Measurements from ENCODE around the genes PCDHB16, PCDHGA1 and PCDHGC4.

DNA sequence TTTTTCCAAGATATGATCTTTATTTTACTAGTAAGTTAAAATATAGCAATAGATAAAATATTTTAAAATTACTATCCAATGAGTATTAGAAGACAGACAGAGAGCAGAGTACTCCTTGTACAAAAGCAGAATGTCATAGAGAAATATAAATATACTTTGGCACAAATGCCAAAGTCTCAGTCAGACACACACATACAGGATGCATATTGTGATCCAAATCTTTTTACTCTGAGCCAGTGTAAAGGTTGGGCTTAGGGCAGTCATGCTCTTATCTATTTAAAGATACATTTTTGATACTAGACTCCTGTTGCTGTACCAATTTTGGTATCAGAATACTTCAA is 10.7 kb downstream of the PFDN1 start:
- PRO-cap, result no peak

DNA sequence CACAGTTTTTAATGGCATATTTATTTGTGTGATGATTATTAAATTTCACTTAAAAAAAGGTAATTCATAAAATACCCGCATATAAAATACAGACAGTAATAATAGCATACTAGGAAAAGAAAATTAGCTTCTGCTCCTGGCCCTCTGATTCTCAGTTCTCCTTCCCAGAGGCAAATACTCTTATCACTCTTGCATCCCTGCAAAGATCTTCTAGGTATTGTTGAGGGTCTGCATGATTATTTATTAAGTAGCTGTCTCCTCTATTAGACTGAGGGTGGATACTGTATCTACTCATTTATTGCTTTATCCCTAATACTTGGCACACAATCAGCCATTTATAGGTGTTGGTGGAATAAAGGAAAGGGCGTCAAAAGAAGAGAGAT is 14.5 kb upstream of the PFDN1 start:
- PRO-cap, result no peak

DNA sequence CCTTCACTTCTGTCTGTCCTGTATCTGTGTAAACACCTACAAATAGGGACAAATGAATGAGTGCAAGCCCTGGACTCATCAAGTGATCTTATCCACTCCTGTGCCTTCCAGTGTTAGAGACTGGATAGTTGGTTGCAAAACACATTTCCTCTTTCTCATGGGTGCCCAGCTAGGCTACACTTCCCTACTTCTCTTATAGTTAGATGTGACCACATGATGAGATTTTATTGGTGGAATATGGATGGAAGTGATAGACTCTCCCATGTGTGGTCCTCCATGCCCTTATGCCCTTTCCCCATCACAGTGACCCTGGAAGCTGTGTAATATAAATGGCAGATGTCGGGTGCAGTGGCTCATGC is 17.0 kb upstream of the PFDN1 start:
- PRO-cap, result no peak

DNA sequence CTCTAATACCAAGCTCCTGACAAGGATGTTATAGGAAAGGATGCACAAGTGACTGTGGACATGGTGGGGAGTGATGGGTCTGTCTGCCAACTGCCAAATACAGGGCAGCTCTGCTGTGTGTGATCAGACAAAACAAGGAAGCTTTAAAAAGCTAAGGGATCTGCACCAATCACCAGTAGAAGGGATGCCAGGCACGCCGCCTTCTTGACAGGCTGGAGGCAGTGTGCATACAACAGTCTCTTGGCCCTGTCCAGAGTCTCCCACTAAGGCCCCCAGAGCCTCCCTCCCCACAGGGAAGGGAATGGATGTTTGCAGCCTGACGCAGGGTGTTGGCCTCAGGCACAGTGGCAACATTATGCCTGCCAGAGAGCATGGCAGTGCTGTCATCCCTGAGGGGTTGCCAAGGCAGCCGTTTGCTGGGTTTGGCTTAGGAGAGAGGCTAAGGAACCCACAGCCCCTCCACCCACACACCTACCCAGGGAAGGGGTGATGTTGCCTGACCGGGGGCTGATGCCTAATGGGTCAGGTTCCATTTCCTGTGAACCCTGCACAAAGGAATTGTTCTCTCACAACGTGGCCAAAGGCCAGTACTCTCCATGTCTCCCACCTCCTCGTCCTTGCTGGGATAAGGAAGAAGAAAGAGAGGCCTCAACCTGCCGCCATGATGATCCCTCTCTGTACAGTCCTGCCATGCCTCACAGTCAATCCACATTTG is 4.8 kb downstream of the HBEGF start:
- PRO-cap, result no peak

DNA sequence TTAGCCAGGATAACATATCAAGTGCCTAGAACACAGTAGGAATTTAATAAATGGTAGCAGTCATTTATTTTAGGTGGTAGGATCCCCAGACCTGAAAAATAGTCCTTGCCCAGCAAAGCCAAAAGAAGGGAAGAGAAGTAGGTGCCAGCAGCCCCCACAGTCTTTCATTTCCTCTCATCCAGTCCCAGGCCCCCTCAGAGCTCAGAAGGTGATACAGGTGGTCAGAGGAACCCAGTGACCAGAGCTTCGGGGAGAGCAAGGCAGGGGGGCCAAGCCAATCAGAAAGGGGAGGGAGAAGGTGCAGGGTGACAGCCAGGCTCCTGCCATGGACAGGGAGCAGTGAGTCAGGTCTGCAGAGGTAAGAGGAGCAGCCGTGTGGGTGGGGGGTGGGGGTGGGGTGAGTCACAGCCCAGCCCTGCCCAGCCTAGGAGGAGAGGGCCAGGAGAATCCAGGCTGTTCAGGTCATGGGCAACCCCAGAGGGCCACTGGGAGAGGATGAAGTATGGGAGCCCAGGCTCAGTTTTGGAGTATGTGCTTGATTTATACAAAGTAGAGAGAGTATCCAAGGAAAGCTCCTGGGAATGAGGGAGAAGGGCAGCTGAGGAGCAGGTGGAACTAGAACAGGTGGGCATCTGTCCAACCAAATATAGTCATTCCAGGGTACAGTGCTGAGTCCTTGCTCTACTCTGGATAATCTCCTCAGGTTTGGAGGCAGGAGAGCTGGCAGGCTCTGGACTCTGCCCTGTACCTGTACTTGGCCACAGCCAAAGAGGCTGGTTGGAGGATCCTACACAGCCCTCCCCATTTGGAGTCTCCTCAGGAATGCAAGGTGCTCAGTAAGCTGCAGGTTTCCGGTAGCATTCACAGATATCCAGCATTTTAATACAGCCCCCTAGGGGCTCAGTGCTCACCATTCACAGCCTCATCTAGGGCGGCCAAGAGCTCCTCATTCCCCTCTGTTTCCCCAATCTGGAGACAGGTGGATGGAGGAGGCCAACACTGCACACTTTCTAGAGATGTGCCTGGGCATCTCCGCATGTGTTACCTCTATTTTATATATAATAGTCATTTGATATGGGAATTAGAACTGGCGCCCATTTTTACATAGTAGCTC is 1.6 kb downstream of the HBEGF start:
- PRO-cap, result no peak

- PRO-cap, result bidirectional peak, plus-strand start at chr5:140400679, minus-strand start at chr5:140400688; bidirectional peak, plus-strand start at chr5:140400972, minus-strand start at chr5:140400894; bidirectional peak, plus-strand start at chr5:140401241, minus-strand start at chr5:140401138
Measured at GRCh38 chr5:140400505-140401195, 983 bp upstream of the ANKHD1 start.

- PRO-cap, result no peak
Measured at GRCh38 chr5:140515298-140515633, 32.2 kb upstream of the EIF4EBP3 start.

GRCh38 chr5:140551499-140552459 is 4.3 kb downstream of the EIF4EBP3 start:
- PRO-cap, result no peak

- PRO-cap, result no peak
Measured at GRCh38 chr5:140673944-140674591, 692 bp upstream of the DND1 start.

- PRO-cap, result unidirectional peak, plus-strand start at chr5:140807242; unidirectional peak, minus-strand start at chr5:140807606
Measured at GRCh38 chr5:140807170-140808012, 523 bp downstream of the PCDHA4 start.

DNA sequence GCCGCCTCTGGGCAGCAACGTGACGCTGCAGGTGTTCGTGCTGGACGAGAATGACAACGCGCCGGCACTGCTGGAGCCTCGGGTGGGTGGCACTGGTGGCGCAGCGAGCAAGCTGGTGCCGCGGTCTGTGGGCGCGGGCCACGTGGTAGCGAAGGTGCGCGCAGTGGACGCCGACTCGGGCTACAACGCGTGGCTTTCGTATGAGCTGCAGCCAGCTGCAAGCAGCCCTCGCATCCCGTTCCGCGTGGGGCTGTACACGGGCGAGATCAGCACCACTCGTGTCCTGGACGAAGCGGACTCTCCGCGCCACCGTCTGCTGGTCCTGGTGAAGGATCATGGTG is 1.9 kb downstream of the PCDHA8 start:
- PRO-cap, result no peak

DNA sequence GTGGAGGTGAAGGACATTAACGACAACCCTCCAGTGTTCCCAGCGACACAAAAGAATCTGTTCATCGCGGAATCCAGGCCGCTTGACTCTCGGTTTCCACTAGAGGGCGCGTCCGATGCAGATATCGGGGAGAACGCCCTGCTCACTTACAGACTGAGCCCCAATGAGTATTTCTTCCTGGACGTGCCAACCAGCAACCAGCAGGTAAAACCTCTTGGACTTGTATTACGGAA is 590 bp downstream of the PCDHA9 start:
- PRO-cap, result no peak

DNA sequence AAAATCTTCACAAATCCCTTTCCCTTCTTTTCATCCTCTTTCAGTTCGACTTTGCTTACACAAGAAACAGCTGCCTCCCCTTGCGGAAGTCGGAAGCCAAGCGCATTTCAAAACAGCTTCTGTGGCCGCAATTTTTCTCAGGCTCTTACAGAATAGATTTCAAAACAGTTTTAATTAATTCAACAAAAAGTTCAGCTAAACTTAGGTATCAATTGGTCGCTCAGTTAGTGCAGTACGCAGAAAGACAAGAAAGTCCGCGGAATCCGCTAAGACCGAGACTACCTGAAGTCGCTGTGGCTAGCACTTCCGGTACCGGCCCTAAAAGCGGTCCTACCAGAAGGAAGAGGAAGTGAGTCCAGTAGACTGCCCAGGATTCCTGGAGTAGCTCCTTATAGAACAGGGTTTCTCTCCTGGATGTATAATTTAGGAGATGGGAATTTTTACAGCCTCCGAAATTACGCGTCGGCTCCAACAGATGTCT is 16.7 kb upstream of the PCDHB2 start:
- PRO-cap, result no peak

DNA sequence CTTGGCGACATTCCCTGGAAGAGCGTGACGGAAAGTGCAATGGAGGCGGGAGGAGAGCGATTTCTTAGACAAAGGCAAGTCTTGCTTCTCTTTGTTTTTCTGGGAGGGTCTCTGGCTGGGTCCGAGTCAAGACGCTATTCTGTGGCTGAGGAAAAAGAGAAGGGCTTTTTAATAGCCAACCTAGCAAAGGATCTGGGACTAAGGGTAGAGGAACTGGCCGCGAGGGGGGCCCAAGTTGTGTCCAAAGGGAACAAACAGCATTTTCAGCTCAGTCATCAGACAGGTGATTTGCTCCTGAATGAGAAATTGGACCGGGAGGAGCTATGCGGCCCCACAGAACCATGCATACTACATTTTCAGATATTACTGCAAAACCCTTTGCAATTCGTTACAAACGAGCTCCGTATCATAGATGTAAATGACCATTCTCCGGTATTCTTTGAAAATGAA is 363 bp downstream of the PCDHB3 start:
- PRO-cap, result no peak

GRCh38 chr5:141182246-141182870 is at the start of gene PCDHB16:
Gene PCDHB16 (plus strand): TSS chr5:141182387.
- PRO-cap, result unidirectional peak, plus-strand start at chr5:141182409; bidirectional peak, plus-strand start at chr5:141182605, minus-strand start at chr5:141182632

GRCh38 chr5:141330185-141330805 is at the start of gene PCDHGA1:
Gene PCDHGA1 (plus strand): TSS chr5:141330514.
- PRO-cap, result no peak

- PRO-cap, result bidirectional peak, plus-strand start at chr5:141485063, minus-strand start at chr5:141484899
Measured at GRCh38 chr5:141484498-141485222, at the start of gene PCDHGC4. Gene PCDHGC4 (plus strand): TSS chr5:141485030.

DNA sequence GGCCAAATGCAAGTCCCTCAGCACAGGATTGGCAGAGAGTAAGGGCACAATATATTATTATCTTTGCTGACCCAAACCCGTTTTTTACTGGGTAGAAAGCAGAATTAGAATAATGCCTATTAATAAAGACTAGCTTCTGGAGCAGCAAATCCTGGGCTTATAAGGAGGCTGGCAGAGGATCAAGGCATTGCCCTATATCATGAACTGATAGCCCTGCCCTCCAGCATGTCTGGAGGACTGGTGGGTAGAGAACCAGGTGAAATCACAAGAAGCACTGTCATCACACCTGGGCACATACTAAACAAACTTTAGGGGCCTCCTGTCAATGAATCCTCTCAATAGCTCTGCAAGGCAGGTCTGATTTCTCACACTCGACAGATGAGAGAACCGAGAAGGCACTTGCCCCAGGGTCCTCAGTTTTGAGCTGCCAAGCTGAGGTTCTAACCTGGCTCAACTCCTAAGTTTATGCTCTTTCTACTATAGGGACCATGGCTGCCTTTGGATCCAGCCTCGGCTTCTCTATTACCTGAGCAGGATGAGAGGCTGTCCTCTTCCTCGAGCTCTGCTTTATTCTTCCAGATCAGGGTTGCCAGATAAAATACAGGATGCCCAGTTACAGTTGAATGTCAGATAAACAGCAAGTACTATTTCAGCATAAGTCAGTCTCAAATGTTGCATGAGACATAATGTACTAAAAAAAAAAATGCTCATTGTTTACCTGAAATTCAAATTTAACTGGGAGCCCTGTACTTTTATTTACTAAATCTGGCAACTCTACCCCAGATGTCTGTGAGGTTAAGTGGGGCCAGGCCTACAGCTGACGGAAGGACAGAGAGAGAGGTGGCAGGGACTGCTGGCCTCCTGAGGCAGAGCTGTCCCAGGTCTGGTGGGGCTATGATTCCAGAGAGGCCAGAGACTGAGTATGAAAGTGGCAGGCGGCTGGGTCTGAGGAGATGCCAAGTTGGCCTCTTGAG is 18.0 kb downstream of the PCDHGC5 start:
- PRO-cap, result no peak

- PRO-cap, result no peak
Measured at GRCh38 chr5:141531174-141531590, 42.3 kb downstream of the PCDHGC5 start.

DNA sequence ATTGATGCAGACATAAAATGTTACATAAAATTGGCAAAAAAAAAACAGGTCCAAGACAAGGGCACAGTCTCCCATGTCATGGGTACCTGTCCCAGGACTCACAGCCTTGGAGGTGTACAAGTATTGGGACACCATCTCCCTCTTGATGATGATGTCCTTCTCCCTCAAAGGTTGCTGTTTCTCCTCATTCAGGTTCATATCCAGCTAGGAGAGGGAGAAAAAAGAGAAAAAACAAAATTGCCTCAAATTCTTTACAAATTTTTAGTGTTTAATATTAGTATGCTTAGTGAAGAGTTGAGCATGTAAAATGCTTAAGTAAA is 34.8 kb downstream of the DIAPH1 start:
- PRO-cap, result no peak